Measurements from ENCODE around the genes SERF1A and BDP1.

DNA sequence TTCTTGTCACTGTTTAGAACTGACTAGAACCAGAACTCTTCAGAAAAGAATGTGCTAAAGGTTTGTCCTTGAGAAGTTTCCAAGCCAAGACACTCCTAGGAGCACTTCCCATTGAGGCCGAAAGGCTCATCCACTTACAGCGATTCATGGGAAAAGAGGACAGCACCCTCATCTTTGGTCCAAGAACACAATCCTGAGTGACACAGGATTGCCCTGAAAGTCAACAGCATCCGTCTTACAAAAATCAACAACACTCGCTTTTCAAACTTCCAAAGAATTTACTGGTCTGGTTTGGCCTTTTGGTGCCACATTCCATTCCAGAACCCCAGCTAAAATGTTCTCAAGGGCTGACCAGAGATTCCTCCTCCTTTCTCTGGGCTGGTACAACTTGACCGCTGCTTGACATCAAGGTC, 415.9 kb upstream of the PIK3R1 start:
- PRO-cap, result no peak

- PRO-cap, result no peak
These were observed 243.5 kb upstream of the PIK3R1 start for GRCh38 chr5:67972013-67972574.

DNA sequence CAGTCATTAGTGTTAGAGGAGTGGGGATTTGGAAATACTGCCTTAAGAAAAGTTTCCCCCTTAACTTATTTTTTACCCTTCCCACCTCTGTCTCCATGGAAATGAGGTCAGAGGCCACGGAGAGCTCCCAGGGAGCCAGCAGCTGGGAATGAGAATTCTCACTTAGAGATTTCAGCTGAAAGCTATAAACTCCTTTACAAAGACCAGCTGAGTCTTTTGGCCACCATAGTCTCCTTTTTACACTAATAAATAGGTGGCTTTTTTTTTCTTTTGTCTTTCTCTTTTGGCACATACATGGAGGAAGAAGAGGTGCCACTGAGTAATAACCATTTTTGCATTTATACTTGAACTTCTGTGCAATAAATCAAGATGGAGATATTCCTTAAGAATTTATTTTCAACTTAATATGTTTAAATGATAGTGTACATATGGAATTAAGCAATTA, 45.6 kb upstream of the PIK3R1 start:
- PRO-cap, result no peak

DNA sequence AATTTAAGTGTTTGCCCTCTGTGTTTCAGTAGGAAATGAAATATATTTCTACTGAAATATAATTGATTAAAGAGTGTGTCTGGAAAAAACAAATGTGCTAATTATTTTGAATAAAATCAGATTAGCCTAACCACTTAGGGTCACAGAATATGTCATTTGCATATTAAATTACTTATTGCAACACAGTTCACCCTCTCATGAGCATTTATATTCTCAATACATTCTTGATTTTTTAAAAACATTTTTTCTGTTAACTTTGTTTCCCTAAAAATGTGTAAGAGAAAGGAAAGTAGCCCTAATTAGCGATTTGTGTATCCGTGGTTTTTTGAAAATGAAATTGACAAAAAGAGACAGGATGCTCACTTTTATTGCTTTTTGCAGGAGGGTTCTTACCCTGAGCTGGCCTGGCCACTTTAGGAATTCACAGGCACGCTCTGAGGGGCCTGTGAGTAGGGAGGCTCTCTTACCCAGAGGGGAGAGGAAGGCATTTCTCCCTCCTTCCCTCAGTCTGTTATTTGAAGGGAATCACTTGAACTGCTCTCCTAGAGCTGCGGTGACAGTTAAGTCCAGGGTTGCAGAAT, 16.6 kb downstream of the PIK3R1 start:
- PRO-cap, result no peak

GRCh38 chr5:68251321-68251743, 35.8 kb downstream of the PIK3R1 start:
- PRO-cap, result no peak

- PRO-cap, result no peak
These were observed 49.8 kb downstream of the PIK3R1 start for GRCh38 chr5:68265230-68265807.

- PRO-cap, result no peak
These were observed 58.3 kb downstream of the PIK3R1 start for GRCh38 chr5:68273885-68274284.

DNA sequence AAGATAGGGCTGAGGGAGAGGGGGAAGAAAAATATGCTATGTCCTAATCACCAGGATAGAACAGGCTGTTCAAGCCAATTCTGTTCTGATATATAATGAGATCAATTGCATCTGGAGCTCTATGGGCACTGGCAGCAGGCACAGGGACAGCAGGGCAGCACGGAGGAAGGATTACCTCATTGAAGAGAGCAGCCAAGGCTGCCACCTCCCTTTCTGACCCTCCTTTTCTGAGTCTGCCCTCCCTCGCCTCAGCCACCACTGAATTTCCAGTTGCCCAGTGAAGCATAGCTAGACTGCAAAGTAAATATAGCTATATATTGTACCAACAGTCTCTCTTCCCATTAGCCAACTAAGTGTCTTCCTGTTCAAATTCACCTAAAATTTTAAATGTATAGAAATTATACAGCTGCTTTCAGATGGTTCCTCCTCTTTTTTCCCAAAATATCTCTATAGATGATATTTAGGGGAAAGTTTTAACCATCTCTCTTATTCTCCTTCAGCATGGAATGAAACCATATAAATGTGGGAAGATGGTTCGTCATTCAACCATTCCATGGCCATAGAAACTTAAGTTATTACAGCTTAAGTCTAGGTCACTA, 378.0 kb downstream of the PIK3R1 start:
- PRO-cap, result no peak

- PRO-cap, result no peak
These were observed 18.1 kb upstream of the SLC30A5 start for GRCh38 chr5:69075639-69076238.

GRCh38 chr5:69361860-69362573, 7.3 kb downstream of the AK6 start:
- PRO-cap, result no peak

- PRO-cap, result no peak
These were observed at the start of gene SERF1A for GRCh38 chr5:70900506-70900854. SERF1A (plus strand) TSS chr5:70900669.

DNA sequence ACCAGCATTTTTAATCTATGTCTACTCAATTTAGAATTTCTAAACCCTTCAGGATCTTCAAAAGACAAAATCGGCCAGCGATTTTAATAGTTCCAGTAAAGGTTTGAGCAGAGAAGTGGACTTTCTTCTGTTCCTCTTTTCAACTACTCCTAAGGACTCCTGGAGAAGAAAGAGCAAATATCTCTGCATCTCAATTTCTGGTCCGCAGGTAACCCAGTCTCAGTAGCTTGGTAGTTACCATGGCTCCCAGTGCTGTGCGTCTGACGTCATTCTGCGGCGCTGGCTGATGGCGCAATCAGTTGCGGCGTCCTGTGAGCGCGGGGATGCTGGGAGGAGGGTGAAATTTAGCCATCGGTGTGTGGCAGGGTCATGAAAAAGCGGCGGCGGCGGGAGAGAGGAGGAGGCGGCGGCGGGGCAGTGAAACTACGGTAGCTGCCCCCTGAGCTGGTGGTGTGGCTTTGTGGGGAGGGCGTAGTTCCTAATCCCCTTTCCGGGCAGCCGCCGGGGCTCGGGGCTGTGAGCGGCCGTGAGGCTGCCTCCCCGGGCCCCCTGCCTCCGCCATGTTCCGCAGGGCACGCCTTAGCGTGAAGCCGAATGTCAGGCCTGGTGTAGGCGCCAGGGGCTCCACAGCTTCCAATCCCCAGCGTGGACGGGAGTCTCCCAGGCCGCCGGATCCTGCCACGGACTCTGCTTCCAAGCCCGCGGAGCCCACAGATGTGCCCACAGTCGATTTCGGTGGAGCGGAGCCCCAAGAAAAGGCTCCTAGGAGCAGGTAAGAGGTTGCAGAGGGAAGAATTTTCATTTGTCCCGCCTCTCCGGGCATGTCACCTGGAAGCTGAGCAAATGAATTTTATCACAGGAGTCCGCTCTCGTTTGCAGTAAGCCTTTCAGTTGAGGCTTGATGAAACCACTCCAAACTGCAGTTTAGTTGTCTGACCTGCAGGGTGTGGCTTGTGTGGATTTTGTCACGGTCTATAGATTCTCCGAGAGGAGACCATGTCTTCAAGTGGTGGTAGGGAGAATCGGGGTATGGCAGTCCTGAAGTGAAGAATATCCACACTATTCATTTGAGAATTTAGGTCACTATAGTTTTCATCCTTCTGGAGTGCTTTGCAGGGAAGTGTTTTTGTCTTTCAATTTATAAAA, at the start of gene BDP1:
Gene BDP1 (plus strand): TSS at position 334 of the 1,146 bp plus-strand sequence.
- PRO-cap, result bidirectional peak, plus-strand start at position 340 of the sequence, minus-strand start at position 262 of the sequence; bidirectional peak, plus-strand start at position 593 of the sequence, minus-strand start at position 562 of the sequence

DNA sequence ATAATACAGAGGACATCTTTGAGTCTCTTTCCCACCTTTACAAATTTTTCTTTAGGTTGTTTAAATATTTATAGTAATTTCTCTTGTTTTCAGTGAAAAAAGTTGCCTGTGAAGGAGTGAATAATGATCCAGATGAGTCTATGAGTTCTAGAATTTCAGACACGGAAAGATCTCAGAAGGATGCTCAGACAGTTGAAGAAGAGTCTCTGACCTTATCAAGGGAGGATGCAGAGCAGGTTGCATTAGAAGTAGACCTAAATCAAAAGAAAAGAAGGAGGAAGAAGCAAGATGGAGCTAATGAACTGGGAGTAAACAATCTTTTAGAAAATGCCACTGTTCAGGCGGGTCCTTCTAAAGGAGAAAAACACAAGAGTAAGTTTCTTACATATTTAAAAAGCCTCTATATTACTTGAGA, 33.9 kb downstream of the BDP1 start:
- PRO-cap, result no peak

DNA sequence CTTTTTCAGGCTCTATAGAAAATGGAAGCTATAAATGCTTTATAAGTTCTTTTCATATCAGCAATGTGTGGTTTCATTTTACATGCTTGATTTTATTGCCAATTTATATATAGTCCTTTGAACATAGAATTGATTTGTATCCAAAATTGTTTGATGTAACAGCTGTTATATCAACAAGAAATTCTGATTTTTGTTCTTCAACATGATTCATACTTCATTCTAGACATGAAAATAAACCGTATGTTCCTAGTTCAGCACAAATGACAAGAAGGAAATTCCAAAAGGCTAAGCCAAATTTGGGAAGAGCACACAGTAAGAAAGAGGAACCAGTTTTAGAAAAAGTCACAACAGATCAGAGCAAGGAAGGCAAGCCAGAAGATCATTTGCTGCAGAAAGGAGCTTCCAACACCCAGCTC, 65.1 kb upstream of the MCCC2 start:
- PRO-cap, result no peak

DNA sequence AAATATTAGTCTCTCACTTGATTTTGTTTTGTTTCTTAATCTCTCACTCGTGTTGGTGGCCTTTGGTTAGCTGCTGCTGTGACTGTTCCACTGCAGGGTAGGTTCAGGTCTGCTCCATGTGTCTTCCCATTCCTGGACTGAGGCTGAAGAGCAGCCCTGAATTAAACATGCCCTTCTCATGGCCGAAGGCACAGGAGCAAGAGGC, 2.1 kb downstream of the MCCC2 start:
- PRO-cap, result no peak

DNA sequence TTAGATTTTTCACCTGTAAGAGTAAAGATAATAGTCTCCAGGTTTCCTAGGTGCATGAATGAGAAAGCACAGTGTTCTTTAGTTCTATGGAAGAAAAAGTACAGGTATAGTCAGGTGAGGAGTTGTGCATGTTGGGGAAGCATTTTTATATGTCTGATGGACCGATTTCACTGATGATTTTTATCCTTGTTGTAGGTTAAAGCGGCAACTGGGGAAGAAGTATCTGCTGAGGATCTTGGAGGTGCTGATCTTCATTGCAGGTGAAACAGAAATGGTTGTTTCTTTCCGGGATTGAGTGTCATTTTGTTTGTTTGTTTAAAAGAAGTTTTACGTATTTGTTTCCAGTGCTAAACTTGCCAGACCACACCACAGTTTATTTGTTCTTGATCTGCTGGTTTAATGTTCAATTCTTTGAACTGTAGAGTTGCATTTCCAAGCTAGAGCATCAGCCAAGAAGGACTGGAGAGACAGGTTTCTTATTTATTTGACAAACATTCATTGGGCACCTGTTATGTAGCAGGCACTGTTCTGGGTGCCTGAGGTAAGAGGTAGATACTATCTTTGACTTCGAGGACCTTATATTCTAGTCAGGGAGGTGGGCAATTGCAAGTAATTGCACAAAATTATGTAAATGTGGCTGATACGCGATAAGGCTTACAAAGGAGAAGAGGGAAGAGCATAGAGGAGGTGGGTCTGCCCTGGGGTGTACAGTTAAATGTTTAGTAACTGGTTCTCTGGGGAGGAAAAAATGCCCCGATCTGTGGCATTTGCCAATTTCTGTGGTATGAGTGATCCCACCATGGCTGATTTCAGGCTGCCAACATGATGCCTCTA, 45.0 kb downstream of the MCCC2 start:
- PRO-cap, result no peak

DNA sequence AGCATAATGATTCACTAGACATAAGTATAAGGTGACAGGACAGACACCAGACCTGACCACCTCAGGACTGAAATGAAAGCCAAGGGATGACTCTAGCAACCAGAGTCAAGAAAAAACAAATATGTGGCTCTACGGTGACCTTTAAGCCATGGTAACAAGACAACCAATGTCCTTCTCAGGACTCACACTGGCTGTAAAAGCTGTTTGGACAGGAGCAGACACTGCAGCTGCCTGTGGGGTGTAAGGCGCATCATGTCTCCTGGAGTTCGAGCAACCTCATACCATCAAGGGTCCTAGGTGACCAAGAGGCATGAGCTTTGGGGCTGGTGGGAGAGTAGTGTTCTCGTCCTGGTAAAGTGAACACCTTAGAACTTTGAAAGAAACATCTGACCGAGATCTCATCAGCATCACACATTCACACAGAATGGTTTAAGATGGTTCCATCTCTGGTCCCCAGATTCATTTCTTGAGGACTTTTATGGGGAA, 94.8 kb downstream of the MRPS27 start:
- PRO-cap, result unidirectional peak, plus-strand start at position 221 of the sequence

GRCh38 chr5:72990245-72990860, 34.5 kb downstream of the FCHO2 start:
- PRO-cap, result no peak

- PRO-cap, result no peak
These were observed 9.2 kb downstream of the TMEM174 start for GRCh38 chr5:73182145-73182695.

- PRO-cap, result no peak
These were observed 40.5 kb downstream of the TMEM174 start for GRCh38 chr5:73213246-73214081.